Jejunum (tissue), 1 donor: Measurements from ENCODE around the gene PPP2R3A.

GRCh38 chr3:132417818-132418525, 670 bp downstream of the DNAJC13 start:
- PRO-cap, result bidirectional peak, plus-strand start at chr3:132418388, minus-strand start at chr3:132418267

DNA sequence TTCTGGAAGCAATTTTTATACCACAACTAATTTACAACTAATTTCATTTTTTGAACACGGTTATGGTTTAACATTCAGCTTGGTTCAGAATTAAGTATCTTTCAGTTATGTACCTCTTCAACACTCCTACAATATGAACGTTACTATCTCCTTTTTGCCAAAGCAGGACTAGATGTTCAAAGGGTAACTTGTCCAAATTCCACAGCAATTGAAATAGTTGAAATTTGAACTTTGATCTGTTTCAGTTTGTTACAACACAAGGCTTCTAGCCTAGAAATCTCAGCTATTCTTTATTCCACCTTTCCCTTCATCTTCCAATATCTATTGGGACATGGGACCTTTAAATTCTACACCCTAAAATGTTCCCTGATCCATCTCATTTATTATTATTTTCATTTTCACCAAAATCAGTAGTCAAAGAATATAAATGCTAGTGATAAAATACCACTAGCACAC, 1.2 kb downstream of the ACAD11 start:
- PRO-cap, result no peak

DNA sequence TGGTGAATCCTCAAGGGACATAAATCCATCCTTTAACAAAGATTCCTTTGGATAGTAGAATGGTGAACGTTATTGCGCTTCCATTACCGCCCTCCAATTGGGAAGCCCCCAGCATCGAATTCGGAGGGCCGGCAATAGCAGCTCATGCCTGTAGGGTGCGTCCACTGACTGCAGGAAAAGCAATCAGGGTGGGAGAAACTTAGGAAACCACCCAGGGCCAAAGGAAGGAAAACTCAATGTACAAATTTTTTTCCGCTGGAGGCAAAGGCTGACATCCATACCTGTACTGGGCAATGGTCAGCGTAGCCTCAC, 331 bp downstream of the ACAD11 start:
- PRO-cap, result no peak

DNA sequence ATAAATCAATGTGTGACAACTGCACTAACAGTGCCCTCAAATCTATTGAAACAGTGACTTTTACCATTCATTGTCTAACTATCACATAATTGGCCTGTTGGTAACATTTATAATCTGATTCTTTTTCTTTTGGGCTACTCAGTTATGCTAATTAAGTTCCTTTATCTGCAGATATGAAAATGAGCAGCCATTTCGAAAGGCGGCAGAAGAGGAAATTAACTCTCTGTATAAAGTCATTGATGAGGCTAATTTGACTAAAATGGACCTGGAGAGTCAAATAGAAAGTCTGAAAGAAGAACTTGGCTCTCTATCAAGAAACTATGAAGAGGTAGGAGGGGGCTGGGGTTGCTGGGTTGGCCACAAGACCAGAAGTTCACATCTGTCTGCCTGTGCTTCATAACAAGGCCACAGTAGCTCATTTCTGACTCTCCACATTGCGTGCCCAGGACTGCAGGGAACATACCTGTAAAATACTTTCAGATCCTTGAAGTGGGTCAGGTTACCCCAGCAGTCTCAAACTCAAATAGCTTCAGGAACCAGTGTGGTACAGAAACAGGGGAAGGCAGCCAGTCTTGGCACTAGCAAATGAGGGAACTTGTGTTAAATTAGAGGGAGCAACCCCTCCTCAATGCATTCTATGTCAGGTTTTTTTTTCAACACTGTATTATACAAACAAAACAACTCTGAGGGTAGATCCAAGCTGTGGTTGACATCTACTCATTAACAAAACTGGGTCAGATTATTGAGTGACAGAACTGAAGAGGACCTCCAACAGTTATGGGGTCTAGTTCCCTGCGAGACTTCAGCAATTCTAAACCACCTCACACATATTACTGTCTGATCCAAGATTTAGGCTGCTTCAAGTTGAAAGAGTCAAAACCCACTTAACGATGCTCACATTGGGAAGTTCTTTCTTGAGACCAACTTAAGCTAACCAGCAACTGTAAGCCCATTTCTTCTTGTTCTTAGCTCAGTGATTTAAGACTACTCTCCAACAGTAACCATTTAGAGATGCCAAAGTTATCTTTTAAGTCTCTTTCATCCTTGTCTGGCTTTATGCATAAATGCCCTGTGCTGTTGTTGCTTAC, 48.8 kb downstream of the BFSP2 start:
- PRO-cap, result no peak

DNA sequence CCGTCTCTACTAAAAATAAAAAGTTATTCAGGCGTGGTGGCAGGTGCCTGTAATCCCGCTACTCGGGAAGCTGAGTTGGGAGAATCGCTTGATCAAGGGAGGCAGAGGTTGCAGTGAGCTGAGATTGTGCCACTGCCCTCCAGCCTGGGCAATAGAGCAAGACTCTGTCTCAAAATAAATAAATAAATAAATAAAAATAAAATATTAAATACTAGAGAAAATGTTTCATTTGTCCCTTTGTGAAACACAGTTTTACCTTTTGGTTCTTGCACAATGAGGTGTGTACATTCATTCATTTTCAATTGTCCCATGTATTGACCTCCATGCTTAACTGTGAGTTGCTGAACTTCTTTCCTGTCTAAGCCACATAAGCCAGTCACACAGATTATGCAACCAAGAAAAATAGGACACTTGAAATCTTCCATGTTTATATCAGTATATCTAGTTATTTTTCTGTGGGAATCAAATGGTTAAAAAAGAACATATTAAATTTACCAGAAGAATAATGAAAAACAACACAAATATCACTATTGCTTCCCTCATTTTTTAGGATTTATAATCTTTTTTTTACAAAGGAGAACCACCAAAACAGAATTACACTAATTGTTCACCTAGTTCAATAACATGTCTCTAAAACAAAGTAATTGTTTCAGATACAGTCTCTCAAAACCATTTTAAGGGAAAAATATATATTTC, 6.6 kb downstream of the TOPBP1 start:
- PRO-cap, result no peak

DNA sequence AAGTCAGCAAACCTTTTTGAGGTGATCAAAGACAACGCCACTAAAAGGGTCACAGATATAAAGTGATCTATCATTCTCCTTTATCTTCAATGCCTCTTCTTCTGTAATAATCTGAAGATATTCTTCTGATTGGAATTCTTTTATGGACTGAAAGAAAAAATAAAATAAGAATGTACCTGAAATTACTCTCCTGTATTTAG, 2.8 kb downstream of the TOPBP1 start:
- PRO-cap, result no peak

DNA sequence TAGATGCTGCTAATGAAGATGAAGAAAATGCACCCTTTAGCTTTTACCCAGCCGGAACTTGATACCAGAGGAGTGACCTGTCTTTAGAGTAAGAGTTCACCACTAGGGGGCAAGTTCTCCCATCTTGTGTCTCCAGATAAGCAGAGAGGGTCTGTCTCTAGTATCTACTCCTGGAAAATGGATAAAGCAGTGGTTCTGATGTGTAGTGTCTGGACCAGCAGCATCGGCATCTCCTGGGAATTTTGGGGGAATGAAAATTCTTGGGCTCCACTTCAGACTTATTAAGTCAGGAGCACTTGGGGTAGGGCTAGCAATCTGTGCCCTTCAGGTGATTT, 2.1 kb upstream of the TOPBP1 start:
- PRO-cap, result no peak

DNA sequence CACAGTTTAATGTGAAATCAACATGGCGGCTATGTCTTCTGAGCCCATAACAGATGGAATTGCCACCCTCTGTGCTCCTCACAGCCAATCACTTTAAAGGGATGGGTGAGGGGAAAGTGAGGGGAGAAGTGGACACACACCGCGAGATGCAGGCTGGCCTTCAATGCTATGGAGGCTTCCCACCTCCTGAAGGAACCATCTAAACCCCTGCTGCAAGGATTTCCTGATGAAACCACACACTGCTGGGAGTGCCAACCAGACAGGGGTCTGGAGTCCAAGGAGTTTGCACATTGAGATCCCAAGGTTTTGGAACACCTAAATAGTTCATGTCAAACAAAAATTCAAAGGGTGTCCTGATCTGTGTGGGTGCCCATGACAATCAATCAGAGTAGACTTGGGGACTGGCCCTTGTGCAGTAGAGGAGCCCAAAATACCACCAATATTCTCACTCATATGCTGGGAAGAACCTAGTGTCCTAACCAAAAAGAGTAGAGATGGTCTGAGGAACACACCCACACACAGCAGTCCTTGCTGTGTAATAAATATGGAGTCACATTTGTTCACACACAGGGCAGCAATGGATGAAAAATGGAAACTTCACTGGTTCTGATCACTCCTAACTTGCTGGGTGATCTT, 18.8 kb downstream of the SRPRB start:
- PRO-cap, result no peak

GRCh38 chr3:133998665-133999313, 30.9 kb downstream of the SLCO2A1 start:
- PRO-cap, result no peak

DNA sequence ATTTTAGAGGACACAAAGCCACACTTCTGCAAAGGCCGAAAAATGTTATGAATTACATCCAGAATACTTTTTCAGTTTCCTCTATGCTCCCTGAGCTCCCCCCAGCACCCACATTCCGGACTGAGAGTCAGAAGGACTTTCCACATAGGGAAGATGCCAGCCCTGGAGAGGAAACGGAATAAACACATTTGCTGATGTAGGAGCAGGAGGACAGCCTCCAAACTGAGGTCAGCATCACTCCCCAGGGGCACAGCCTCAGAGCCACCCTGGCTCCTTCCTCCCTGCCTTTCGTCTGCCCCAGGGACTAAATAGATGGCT, 22.6 kb upstream of the SLCO2A1 start:
- PRO-cap, result no peak

DNA sequence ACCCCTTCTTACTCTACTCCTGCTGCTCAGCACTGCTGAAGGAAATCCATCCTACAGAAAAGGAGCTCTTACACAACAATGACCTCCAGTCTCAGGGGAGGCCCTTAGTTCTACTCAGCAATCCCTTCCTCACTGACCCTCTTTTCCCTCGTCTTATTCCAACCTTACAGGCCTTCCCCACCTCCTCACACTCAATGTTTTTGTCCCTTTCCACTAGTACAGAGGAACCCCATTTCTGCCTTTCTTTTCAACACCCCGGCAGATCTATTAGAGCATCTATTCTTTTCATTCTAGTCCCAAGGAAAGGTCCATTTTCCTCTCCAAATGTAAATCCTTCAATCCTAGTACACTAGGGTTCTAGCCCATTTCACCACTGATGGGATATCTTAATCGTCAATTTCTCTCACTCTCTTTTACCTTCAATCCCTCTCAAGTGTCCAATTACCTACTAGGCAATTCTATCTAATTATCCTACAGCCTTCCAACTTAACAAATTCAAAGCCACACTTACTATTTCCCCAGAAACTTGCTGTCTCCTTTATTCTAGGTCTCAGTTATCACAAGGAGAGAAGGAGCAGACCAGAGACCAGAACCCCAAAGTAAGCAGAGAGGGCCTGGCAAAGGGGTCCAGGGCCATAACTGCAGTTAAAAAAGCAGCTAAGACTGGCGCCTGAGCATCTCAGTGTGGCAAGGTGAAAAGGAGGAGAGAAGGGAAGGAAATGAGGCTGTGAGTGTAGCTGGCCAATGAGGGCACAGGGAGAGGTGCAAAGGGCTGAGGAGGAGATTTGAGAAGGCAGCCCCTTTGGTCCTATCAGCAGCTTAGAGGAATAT, 35.9 kb downstream of the RYK start:
- PRO-cap, result no peak

DNA sequence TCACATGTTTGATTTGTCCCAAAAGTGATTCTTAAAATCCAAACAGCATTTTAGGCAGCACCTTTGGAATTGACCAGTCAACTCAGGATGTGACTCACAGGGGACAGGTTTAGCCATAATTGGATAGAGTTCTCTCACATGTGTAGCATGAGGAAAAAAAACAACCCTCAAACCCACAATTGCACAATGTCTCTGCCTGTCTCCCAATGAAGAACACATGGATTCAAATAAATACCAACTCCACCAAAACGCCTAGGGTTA, 8.0 kb downstream of the RYK start:
- PRO-cap, result no peak

- PRO-cap, result bidirectional peak, plus-strand start at chr3:134250352, minus-strand start at chr3:134250351
Measured at GRCh38 chr3:134249384-134250726, 804 bp downstream of the RYK start.

- PRO-cap, result unidirectional peak, plus-strand start at chr3:134373286; unidirectional peak, plus-strand start at chr3:134373307; unidirectional peak, plus-strand start at chr3:134373371
Measured at GRCh38 chr3:134372471-134373473, 1.5 kb downstream of the AMOTL2 start.

DNA sequence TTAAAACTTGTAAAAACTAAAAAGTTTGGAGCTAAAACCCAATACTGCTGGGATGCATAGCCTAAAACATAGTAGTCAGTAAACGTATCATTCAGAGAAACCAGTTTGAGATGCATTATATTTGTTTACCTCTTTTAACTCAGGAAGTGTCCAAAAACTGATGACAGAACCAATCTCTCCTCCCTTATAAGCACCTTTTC, 58.4 kb downstream of the CEP63 start:
- PRO-cap, result no peak

DNA sequence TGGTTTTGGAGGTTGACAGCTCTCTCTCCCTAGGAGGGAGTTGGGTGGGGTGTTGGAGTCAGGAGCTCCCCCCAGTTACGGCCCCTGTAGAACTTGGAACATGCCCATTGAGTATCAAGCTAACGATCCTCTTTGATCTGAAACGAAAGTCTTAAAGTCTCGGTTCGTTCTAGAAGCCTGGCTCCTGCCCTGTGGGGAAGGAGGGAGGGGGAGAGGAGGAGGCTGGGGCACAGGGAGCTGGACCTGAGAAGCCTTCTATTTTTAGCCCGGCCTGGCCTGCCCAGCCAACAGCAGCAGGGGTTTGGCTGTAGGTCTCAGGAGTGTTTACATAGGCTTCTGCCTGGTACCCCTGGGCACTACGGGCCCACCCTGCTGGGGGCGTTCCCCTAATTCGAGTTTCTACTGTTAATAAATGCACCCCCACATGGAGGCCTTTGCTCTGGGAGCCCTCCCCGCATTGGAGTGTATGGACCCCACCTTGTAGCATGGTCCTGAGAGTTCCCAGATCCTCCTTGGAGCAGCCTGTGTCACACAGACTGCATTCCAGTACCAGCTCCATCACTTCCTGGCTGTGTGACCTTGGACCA, 824 bp upstream of the KY start:
- PRO-cap, result no peak

- PRO-cap, result no peak
Measured at GRCh38 chr3:134874723-134875279, 79.7 kb downstream of the EPHB1 start.

- PRO-cap, result no peak
Measured at GRCh38 chr3:135147488-135148077, 352.5 kb downstream of the EPHB1 start.

GRCh38 chr3:135965604-135966832, at the start of gene PPP2R3A:
Gene PPP2R3A, plus strand, starts transcription at chr3:135965728.
- PRO-cap, result bidirectional peak, plus-strand start at chr3:135965772, minus-strand start at chr3:135965536; bidirectional peak, plus-strand start at chr3:135966026, minus-strand start at chr3:135965915; bidirectional peak, plus-strand start at chr3:135966090, minus-strand start at chr3:135966097

GRCh38 chr3:136730376-136731865, 21.3 kb downstream of the STAG1 start:
- PRO-cap, result no peak